ENCODE measurements around the gene ACTRT3.

DNA sequence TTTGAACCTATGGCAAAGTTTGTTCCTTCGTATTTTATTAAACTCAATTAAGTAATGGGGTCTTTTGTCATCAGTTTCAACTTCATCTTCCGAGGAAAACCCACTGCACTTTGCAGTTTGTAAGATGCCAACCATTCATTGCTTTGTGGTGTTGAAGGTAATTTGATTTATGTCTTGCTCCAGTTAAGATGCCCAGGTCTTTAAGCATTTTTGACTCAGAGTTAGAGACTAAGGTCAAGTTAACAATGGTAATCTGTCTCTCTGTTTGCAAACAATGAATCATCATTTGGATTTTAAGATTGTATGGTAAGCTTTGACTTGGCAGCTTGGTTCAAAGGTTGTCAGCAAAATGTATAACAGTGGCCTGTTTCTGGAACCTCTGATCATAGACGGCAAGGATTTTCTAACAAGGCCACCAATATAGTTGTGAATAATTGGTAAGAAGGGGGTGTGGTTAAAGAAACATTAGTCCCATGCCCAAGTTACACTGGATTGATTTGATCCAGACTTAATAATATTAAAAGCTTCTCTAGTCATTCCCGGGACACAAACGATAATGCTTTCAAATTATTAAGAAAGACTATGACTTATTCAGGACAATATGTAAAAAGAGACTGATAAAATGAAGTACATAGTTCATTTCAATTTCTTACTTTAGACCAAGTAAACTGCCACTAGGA lies 775.2 kb upstream of the GOLIM4 start:
- PRO-cap, 3 experiments, result no peak in any of the 3 experiments
- RAMPAGE, long total RNA, result no peak

DNA sequence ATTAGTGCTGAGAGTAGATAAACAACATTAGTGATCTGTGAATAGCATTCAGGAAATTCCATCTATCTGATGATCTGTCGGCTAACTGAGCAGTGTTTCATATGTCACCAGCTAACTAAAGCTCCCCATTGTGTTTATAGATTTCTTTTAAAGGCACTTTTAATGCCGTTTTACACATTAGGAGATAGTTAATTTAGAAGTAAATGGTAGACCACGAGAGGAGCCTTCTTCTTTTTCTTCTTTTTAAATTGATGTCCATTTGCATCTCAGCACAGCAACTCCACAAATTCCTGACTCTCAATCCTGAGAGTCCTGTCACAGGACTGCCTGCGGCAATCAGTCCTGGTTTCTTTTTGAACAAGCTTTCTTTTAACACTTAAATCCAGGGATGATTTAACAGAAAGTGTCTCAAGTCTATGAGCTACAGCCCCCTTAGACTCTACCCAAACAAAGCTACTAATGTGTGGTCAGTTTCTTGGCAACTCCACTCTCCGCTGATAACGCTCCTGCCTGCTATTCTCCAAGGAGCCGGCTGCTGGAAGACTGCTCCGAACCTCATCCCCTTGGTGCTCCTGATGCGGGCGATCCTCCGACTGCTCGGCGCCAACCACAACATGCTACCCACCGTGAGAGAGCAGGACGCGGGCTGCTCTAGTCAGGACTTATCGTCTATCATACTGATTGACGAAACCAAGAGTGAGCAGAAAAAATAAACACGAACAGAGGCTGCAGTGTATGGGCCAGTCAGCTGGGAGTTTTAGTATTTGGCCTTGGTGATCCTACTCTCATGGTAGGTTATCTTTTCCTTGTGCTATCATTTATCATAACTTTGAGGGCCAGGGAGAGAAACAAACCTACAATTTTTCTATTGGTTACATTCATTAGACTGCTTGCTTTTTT lies 421.3 kb downstream of the MECOM start:
- PRO-cap, 3 experiments, result no peak in any of the 3 experiments
- RAMPAGE, long total RNA, result no peak

- PRO-cap, 3 experiments, result no peak in any of the 3 experiments
- RAMPAGE, long total RNA, result no peak
Measured at GRCh38 chr3:169268385-169269016, 395.0 kb downstream of the MECOM start.

DNA sequence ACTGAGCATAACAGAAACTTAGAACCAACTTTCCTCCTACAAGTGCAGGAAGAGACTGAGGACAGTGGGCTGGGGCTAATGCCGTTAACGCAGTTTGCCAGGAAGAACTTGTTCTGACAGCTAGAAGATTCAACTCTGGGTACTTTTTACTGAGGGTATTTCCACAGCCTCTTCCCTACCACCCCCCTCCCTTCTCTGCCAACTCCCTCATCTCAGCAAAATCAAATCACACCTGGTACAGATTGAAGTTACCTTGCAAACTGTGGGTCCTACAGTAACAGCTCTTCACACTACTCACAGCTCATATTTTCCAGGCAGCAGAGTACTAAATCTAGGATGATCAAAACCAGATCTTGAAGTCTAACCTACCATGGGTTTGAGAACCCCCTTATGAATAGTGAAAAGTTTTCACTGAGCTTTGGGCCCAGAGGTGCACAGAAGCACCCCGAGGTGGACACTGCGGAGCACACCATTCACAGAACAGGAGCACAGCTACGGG lies 338.8 kb downstream of the MECOM start:
- PRO-cap, 3 experiments, result no peak in any of the 3 experiments
- RAMPAGE, long total RNA, result no peak

GRCh38 chr3:169666346-169667207 lies 3.1 kb upstream of the MECOM start:
- PRO-cap, 3 experiments, result peak in 1 of 3 experiments; most common minus-strand start chr3:169666644 (in 1)
- RAMPAGE, long total RNA, result no peak

DNA sequence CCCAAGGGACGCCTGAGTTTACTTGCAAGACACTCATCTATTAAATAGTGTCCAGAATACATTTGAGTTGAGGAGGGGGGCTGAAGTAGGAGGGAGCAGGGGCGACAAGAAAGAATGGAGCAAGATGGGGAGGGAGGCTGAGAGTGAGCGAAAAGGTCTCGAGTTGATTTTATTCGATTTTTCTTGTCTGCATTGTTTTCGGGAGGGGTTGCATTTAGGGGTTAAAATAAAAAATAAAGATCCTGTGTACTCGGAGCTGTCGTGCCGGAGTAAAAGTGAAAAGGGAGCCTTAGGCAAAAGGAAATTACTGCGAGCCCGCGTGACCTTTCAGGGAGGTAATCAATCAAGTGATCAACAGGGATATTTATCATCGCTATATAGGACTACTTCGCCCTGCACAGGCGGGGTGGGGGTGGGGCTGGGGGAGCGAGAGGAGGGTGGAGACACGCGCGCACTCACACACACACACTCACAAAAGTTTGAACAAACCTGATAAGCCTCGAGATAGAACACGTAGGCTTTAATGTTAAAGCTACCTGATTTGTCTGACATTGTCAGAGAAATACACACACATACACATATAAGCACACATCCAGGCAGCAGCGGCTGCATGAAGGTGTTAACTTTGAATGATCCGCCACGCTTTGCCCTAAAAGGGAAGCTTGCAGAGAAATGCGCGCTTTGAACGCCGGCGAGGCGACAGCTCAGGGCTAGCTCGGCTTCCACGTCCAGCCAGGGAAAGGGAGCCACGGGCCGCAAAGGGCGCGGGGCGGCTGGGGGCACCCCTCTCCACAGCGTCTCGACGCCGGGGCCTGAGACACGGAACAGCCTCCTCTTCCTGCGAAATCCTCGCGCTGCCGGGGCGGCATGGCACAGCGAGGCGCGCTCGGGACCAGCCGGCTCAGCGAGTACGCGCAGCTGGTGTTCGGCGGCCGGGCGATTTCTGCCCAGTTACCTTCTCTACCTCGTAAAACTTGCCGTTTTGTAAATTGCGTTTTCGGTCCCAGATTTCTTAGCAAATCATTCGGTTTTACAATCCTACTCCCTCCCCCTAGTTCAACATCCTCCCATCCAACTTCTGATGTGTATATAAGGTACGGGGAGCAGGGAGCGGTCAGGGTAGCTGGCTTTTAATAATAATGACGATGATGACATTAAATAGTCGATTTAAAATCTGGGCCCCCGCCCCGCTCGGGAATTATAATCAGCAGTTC lies 4.7 kb upstream of the MECOM start:
- PRO-cap, 3 experiments, result no peak in any of the 3 experiments
- RAMPAGE, long total RNA, result no peak

DNA sequence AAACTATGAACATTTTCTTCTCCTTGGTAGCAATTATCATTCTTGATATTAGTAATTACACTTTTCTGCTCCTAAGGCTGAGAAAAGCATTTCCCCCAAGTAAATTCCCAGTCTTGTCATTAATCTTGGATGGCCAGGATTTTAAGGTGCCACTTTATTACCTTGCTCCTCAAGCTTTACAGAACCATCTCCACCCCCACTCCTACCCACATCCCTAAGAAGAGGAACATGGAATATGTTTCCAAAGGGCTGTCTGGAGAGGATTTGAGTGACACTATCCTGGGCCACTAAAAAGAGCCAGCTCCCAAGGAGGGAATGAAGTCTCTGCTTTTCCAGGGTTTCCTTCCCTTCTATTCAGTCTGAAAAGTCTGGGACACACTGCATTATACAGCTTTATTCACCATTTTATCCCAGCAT lies 35.5 kb upstream of the MECOM start:
- PRO-cap, 3 experiments, result no peak in any of the 3 experiments
- RAMPAGE, long total RNA, result no peak

DNA sequence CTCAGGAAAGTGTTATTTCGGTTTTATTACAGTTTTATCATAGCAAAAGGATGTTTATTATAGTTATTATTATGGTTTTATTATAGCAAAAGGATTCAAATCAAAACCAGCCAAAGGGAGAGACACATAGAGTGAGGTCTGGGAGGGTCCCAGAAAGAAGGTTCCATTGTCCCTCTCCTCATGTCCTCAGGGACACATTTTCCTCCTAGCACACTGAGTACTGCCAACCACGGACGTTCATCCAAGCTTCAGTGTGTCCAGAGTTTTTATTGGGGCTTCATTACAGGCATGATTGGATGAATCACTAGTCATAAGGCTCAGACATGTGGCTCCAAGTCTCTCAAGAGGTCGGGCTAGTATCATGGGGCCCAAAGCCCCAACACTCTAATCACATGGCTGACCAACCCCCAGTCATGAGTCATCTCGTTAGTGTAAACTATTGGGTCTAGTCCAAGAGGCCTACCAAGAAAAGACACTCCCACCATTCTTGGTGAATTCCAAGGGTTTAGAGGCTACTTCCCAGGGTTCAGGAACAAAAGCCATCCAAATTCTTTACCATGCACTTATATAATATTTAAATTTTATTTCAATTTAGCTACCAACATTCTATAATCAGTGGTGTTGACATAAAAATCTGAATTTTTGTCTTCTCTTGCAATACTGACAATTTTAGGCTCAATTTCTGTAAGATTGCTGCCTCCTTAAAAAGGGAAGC lies 8.9 kb downstream of the ACTRT3 start:
- PRO-cap, 3 experiments, result no peak in any of the 3 experiments
- RAMPAGE, long total RNA, result no peak

DNA sequence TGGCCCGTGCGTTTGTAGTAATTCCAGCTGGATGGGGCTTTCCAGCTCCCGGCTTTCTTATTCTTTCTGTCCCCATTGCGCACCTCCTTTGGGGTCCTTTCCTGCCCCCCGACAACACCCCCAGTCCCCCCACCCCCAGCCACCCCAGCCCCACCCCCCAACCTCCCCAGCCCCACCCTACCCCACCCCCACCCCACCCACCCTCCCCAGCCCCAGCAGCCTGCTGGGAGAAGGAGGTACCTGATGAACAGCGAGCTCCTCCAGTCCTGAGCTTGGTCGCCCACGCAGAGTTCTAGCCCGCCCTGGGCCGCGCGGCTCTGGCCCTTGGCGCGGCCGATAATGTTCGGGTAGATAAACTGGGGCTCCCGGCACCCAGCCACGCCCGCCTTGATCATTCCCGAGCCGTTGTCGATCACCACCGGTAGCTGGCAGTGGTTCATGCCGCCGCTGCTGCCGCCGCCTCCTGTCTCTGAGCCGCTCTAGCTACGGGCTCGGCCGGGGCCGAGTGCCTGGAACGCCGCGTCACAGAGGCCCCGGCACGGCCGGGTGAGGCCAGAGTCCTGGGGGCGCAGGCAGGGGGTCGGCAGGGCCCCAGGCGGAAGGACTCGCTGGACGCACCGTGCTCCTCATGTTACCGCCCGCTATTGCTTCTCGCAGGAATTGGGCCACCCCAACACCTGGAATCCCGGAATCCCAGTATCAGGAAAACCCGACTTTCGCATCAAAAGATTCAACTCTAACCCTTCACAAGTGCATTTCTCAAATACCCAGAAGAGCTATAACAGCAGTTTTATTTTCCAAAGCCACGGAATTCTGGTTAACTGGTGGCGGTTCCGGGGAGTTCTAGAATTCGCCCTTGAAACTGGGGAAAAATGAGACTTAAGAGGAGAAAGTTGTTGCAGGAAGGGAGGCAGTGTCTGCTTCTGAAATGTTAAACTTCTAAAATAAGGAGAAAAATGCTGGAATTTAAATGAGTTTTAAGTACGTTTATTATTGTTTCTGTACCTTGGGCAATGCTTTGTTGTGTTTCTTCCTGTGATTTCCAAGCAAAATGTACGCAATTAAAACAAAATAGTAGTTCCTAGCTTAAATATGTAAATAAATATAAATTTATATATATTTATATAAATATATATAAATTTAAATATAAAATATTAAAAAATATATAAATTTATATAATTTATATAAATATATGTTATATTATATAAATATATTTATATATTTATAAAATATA lies at the start of gene ACTRT3:
TSS of gene ACTRT3 (minus strand) at position 481 of the 1,234 bp plus-strand sequence.
- PRO-cap, 3 experiments, result peak in 1 of 3 experiments; most common plus-strand start position 263 of the sequence (in 1); most common minus-strand start position 319 of the sequence (in 1)
- RAMPAGE, long total RNA, result no peak

GRCh38 chr3:170075546-170075875 lies 37.7 kb downstream of the GPR160 start:
- PRO-cap, 3 experiments, result no peak in any of the 3 experiments
- RAMPAGE, long total RNA, result no peak

- PRO-cap, 3 experiments, result no peak in any of the 3 experiments
- RAMPAGE, long total RNA, result no peak
Measured at GRCh38 chr3:170154347-170154940, 27.1 kb downstream of the PHC3 start.

DNA sequence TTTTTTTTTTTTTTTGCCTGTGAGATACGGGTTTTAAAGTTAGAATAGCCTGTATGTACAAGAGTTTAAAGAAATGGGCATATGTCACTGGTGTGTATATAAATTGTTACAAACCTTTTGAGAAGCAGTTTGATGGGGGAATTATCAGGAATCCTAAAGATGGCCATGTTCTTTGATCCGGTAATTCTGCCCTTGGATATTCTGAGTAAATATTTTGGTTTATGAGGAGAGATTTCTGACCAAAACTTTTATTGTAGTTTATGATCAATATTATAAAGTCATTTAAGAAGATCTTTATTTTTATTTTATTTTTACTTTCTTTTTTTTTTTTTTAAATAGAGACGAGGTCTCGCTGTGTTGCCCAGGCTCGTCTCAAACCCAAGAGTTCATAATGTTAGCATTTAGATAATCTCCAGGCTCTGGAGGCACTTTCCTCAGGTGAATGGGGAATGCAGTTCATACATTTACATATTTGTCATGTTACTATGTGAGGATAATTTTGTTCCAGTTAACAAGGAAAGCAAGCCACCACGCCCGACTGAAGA lies 64.3 kb downstream of the PRKCI start:
- PRO-cap, 3 experiments, result no peak in any of the 3 experiments
- RAMPAGE, long total RNA, result no peak

DNA sequence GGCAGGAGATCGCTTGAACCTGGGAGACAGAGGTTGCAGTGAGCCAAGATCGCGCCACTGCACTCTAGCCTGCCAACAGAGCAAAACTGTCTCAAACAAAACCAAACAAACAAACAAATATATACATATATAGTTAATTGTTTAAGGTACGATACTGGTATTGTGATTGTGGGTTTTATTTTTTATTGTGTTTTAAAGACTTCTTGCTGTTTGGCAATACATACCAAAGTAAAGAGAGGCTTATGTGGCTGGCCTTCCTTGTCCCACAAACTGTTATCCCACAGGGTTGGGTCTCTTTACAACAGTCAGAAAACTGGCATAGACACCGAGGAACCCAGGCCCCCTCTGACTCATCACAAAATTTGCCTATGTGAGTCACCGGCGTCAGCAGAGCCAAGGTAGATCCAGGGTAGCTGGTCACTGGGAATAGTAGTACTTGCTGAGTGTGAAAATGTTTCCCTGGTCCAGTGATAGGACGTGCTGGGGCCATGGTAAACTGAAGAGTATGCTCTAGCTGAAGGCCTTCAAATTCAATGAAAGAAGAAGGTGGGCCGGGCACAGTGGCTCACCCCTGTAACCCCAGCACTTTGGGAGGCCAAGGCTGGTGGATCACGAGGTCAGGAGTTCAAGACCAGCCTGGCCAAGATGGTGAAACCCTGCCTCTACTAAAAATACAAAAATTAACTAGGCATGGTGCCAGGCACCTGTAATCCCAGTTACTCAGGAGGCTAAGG lies 27.2 kb upstream of the SKIL start:
- PRO-cap, 3 experiments, result no peak in any of the 3 experiments
- RAMPAGE, long total RNA, result no peak

DNA sequence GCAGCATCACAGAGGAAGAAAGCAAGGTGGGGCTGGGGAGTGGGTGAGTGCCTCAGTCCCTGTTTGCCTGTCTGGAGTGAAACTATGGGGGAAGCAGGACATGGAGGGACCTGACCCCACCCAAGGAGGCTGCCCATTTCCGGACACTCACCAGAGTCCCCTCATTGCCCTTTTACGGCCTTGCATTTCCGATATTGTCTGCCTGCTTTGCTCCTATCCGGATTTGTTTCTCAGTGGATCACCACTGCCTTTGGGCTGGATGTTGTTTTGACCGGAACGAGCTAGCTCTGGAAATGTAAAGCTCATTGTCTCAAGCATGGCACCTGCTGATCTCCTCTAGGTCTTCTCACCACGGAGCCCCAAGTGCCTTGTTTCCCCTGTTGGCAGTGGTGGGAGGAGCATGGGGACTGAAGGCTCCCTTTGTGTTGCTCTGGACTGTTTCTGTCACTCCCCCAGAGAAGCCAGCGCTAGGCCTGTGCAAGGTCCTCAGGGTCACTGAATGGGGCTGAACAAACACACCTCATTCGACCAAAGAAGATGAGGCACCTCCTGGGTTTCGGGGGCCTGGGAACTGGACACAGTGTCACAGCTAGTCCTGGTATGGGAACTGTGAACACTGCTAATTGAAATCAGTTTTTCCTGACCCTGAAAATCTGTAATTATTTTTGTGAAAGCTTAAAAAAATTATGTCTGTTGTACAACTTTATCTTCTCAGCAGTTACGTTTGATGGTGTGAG lies 7.1 kb downstream of the CLDN11 start:
- PRO-cap, 3 experiments, result no peak in any of the 3 experiments
- RAMPAGE, long total RNA, result no peak

- PRO-cap, 3 experiments, result no peak in any of the 3 experiments
- RAMPAGE, long total RNA, result no peak
Measured at GRCh38 chr3:170867044-170868328, 2.5 kb downstream of the RPL22L1 start.

GRCh38 chr3:171045533-171045738 lies 18.9 kb upstream of the SLC2A2 start:
- PRO-cap, 3 experiments, result no peak in any of the 3 experiments
- RAMPAGE, long total RNA, result no peak

DNA sequence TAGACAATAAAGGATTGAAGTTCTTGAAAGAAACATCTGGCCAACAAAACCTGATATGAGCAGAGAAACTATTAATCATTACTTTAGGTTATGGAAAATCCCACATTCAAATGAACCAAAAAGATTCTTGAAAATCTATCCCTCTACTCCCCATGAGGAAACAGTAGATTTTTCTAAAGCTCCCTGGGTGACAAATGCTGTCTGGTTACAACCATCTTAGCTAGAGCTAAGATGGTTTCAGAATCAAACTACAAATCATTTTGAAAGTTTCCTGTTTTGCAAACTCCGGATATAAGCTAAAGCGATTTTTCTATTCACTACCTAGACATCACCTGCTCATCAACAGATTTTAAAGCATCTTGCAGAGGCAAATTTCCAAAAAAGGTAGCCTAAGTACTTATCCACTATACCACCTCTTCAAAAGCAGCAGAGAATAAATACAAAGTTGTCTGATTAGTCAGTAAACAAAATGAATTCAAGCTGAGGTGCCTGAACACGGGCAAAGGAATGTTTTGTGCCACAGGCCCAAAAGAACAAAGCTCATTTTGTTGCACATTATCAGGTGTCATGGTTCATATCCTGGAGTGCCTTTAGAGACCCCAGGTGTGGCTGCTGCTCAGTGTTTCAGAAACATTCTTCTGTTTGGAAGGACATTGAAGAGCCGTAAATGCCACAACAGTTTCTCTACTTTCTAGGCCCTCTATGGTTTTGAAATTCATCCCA lies 204.9 kb downstream of the TNIK start:
- PRO-cap, 3 experiments, result no peak in any of the 3 experiments
- RAMPAGE, long total RNA, result no peak

GRCh38 chr3:171480509-171480918 lies 20.3 kb upstream of the TNIK start:
- PRO-cap, 3 experiments, result no peak in any of the 3 experiments
- RAMPAGE, long total RNA, result no peak

DNA sequence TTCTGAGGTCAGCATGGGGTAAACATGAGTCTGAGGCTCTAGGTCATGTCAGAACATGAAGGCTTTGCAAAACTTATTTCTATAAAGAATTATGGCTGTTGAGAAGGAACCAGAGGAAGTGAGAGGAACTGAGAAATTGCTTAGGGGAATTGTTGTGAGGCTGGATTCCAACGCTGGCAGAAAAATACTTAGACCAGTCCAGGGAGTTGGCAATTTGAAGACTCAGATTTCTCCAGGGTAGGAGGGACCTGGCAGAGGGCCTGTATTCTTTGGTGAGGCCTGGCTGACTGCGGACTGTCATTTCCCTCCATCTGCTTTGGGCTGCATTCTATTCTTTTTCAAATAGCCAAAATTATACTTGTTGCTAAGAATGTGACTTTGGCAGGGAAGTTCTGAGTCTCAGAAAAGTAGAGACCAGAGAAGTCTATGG lies 155.4 kb downstream of the PLD1 start:
- PRO-cap, 3 experiments, result no peak in any of the 3 experiments
- RAMPAGE, long total RNA, result no peak

DNA sequence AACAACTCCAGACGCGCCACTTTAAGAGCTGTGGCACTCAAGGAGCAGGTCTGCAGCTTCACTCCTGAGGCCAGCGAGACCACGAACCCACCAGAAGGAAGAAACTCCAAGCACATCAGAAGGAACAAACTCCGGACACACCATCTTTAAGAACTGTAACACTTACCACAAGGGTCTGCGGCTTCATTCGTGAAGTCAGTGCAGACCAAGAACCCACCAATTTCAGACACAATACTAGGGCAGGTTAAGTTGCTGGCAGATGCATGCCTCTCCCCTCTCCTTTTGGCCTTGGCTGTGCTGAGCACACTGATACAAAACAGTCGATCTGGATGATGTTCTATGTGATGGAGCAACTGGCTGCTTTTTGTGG lies 63.3 kb downstream of the PLD1 start:
- PRO-cap, 3 experiments, result no peak in any of the 3 experiments
- RAMPAGE, long total RNA, result no peak

Data from cerebellum (tissue), 5 donors.